Pericardium (tissue), 1 donor: Measurements from ENCODE around the genes AWAT2, DLG3, ZMYM3 and TAF1.

DNA sequence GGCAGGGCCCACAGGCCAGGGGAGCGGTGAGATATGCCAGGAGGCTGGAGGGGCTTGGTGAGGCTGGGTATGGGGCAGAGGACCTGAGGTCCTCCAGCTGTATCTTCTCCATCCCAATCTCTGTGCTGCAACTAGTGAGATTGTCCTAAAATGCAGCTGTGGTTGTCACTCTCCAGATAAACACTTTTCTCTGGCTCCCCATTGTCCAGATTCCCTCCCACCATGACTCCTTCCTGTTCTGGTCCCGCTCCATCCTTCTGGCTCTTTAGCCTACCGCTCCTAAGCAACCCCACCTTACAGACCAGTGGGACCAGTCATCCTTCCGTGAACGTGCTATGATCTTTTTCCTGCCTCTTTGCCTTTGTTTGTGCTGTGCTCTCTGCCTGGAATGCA, 72.0 kb downstream of the STARD8 start:
- RRBS: no CpG with 5 or more reads among the region's 5 CpGs

DNA sequence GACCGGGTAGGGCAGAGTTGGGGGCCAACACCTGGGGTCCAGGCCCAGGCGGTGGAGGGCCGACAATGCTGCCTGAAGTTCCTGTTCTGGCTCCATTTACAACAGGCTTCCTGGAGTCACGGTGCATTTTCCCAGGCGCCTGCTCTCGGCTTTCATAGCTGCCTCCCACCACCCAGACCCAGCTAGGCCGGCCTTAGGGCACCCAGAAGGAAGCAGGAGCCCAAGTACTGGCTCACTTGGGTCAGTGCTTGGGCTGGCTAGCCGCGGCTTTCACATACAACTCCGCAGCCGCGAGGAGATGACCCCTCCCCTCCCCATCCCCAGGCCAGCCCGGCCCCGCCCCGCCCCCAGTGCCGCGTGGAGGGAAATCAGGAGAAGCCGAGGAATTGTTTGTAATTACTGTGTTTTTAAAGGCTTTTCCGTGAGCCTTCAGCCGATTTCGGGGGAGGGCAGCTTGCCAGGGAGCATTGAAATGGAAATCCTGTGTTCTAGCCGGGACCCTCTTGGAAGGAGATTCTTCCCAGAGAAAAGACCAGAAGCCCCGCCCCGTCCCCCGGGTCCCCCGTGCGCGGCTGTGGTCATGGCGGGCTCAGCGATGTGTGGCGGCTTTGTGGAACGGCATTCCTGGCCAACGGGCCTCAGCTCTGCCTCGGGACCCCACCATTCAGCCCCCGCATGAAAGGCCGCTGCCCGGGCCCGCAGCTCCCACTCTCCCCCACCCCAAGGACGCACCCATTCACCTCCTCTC, 28.5 kb downstream of the PJA1 start:
- RRBS: 22% methylated on average over 4 of the region's 39 CpGs

- RRBS: 44% methylated on average over 3 of the region's 8 CpGs
These were observed 22.5 kb downstream of the PJA1 start for GRCh38 chrX:69142828-69143111.

DNA sequence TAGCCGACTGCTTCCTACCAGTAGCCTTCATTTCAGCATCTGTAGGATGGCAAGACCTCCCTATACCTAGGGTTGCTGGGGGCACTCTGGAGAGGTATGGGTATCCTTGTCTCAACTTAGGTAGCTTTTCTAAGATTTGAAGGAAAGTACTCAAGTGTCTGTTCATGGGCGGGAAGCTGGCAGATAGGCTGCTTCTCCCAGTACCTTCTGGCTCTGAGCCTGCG, 96.8 kb upstream of the PJA1 start:
- RRBS: no CpG with 5 or more reads among the region's 3 CpGs

DNA sequence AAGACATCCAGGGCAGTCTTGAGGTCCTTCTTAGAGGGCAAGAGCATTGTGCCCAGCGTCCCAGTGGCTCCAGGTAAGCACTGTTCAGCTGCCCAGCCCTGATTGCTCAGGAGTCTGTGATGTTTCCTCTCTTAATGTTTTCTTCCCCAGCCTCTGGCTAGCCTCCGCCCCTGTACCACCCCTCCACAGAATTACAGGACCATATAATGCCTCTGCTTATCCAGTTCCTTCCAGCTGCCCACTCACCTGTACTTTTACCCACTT, at the start of gene AWAT2:
Gene AWAT2, minus strand, starts transcription at position 53 of the 264 bp plus-strand sequence.
- RRBS: no CpG with 5 or more reads among the region's 2 CpGs

DNA sequence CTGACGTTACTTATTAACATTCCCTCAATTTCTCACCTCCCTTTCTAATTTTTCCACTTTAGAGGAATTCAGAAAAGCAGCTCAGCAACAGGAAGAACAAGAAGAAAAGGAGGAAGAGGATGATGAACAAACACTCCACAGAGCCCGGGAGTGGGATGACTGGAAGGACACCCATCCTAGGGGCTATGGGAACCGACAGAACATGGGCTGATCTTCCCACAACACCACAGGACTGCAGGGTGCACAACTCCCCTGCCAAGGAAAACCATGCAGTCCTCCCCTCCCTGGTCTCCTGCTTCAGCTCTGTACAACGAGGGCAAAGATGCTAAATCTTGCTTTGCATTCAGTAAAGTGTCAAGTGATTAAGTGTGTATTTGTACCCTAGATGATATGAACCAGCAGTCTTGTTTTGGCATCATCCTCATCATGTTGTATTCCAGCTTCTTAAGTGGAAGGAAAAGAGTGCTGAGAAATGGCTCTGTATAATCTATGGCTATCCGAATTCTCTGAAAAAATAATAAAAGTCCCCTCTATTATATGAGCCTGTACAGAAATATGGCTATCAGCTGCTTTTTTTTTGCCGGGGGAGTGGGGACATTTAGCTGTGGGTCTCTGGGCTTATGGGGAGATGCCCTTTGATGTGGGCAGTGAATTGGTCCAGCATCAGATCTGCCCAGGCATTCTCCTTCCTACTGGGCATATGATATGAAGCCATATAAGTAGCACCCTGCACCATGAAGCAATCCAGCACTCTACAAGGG, 11.3 kb upstream of the DGAT2L6 start:
- RRBS: no CpG with 5 or more reads among the region's 6 CpGs

DNA sequence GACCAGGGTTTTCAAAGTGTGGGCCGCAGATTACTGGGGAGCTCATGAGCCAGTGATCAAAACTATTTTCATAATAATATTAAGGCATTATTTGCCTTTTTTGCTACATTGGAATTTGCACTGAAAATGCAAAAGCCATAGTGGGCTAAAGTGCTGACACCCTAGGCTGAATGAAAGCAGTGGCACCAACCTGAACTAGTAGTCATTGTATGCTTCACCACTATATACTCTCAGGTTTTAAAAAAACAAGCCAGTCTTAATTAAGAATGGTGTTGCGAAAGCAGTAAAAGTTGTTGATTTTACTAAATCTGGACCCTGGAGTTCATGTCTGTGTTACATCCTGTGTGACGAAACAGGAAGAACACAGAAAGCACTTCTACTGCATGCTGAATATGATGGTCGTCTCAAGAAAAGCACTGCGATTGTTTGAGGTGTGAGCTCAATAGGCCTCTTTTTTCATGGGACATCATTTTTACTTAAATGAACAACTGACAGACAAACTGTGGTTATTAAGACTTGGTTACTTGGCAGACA, 24.3 kb upstream of the GDPD2 start:
- RRBS: no CpG with 5 or more reads among the region's 5 CpGs

- RRBS: no CpG with 5 or more reads among the region's 10 CpGs
These were observed 845 bp downstream of the GDPD2 start for GRCh38 chrX:70423922-70424395.

- RRBS: 16% methylated on average over 4 of the region's 34 CpGs
These were observed at the start of gene DLG3 for GRCh38 chrX:70444632-70445105. Gene DLG3, plus strand, starts transcription at chrX:70444835.

DNA sequence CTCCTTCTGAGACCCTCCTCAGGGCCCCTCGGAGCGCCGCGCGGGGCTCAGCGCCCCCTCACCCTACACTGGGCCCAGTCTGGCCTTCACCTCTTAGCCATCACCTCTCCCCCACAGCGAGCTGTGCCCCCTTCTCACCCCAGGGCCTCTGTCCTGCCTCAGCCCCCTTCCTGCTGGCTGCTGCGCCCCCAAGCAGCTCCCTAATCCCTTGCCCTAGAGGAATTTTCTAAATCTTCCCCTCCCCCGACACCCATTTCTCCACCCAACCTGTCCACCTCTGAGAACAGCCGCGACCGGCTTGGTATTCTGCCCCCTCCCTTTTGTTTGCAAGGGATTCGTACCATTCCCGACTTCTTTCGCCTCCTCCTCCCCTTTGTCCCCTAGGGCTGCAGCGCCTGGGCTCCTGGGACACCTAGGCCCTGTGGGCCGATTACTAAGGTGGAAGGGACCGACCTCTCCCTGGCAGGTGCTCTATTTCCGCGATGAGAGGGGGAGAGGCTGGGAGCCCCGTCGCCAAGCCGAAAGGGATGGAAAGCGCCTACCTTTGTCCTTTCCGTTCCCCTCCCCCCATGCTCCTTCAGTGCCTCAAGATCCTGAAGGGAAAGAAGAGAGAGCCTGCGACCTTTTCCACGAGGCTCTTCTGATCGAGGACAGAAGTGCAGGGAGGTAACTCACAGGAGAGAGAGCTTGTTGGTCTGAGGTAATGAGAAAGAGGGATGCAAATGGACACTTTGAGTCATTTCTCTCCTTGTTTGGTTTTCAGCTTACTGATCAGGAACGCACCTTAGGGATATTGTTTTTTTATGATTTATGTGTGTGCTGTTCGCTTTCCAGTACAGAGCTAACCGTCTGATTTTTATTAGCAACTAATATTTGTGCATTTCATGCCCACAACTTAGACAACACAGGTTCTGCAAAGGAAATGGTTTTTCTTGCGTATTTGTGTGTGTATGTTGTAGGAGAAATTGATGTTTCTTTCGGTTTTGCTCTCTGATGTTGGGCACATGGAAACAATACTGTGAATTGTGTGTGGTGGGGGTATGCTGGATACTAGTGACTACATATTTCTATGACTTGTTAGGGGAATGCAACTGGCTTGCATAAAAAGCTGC, 11.1 kb downstream of the DLG3 start:
- RRBS: no CpG with 5 or more reads among the region's 33 CpGs

DNA sequence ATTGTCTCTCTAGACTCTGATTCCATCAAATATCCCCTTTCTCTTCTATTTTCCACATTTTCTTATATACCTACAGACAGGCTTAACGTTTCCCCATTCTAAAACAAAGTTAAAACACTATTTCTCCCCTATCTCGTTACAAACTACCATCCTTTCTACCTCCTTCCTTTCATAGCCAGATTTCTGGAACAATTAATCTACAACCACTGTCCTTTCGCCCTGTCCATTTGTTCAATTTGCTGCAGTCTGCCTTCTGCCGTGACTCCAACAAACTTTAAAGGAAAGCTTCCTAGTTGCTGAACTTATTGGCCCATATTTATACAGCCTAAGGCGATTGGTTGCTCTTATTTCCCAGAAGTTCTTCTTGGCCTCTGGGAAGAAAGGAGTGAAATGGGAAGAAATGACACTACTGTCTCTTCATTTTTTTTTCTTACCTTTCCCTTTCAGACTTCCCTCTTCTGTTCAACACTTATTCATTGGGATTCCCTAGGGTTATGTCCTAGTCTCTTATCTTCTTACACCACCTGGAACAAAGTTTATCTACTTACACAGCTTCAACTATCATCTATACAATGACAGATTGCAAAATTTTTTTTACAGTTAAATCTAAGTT, 68.2 kb downstream of the SNX12 start:
- RRBS: no CpG with 5 or more reads among the region's 5 CpGs

GRCh38 chrX:71067235-71067630, 901 bp downstream of the SNX12 start:
- RRBS: no CpG with 5 or more reads among the region's 7 CpGs

DNA sequence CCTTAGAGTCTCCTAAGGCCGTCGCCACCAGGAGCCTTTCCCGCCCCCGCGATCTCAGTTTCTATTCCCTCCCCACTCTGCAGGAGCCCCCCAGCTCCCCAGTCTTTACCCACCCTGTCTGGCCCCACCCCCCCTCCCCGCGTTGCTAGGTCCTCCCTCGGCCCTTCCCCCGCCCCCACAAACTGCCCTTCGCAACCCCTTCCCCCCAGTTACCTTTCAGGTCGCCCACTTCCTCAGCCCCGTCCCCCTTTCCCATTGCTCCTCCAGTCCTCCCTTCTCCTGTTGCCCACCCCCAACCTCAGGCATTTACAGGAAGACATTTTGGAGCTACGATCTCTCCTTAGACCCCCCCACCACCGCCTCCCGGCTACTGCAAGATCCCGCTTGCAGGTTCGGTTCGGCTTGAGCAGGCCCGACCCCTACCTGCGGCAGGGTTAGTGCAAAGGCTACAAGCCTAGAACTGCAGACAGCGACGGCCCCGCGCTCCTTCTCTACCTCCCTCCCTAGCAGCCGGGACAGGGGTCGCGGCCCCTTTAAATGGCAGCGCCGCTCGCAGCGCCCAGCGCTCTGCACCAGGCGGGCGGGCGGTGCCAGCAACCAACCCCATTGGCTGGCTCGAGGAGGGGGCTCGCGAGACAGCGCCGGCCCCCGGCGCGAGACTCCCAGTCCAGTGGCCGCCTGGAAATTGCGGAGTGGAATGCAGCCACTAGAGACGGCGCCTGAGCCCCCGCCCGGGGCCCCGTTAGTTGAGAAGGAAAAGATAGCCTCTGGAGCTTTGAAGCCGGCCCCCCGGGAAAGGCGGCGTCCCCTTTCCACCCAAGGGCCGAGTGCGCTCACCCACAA, at the start of gene ZMYM3:
Gene ZMYM3, minus strand, starts transcription at position 535 of the 843 bp plus-strand sequence.
- RRBS: 37% methylated on average over 9 of the region's 56 CpGs

- RRBS: 39% methylated on average over 14 of the region's 70 CpGs
These were observed at the start of gene TAF1 for GRCh38 chrX:71365608-71366757. Gene TAF1, plus strand, starts transcription at chrX:71366357.

DNA sequence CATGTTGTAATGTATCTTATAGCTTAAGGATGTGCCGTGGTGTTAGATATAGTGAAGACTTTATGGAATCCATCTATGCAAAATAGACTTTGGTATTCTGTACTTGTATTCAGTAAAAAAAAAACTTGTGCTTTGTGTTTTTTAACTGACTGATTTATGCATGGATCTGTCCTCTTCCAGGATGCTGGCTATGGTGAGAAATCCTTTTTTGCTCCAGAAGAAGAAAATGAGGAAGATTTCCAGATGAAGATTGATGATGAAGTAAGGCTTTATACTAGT, 23.2 kb downstream of the TAF1 start:
- RRBS: no CpG with 5 or more reads among the region's 1 CpG

DNA sequence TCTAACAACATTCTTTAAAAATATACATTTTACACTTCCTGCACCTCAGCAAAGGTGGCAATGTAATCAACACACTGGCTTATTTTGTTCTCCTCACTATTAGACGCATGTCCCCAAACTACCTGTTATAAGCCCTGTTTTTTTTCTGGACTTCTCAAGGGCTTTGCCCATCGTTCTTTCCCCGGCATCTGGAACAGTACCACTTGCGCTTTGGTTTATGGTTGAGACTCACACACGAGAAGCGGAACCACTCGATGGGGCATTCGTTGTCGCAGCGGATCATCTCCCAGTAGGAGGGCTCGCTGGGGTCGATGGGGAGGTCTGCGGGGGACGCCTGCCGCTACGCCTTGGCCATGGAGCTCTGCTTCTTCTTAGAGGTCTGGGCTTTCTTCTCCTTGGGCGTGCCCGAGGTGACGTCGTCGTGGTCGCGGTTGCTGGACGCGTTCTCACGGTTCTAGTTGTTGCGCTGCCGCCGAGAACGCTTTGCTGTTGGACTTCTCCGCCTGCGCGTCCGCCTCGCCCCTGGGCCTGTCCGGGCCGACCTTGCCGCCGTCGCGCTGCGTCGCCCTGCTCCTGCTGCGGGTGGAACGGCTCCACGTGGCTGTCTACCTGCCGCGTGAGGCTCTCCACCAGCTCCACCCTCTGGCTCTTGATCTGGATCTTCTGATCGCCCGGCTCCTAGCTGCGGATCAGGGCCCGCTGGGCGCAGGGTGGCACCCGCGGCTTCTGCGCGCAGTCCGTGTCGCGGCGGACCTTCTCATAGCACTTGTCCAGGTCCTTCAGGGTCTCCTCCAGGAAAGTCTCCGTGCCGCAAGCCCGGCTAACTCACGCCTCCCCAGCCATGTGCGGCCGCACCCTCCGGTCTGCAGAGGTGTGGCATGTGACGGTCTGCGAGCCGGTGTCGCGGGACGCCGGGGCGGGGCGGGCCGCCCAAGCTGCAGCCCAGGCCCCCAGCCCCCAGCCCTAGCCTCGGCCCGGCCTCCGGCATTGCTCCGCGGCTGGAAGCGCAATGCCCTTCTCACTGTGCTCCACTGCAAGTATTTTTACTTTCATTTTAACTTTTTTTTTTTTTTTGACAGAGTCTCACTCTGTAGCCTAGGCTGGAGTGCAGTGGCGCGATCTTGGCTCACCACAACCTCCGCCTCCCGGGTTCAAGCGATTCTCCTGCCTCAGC, 40.6 kb upstream of the OGT start:
- RRBS: 38% methylated on average over 14 of the region's 89 CpGs

DNA sequence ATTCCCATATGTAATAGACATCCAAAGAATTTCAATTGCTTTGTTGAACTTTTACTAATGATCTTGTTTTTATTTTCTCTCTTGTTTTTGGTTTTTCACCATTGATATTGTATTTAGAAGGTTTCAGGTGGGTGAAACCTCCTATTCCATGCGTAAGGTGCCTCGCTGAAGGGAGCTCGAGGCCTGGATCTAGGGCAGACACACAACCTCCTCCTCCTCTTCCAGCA, 13.2 kb downstream of the OGT start:
- RRBS: no CpG with 5 or more reads among the region's 3 CpGs

- RRBS: no CpG with 5 or more reads among the region's 4 CpGs
These were observed 10.9 kb upstream of the GCNA start for GRCh38 chrX:71567325-71567792.

- RRBS: no CpG with 5 or more reads among the region's 25 CpGs
These were observed 1.7 kb downstream of the CXCR3 start for GRCh38 chrX:71616550-71616997.

GRCh38 chrX:71637743-71638360, 19.5 kb upstream of the CXCR3 start:
- RRBS: no CpG with 5 or more reads among the region's 5 CpGs